GM23248 (cell line): ENCODE measurements around a stretch of chr7.

GRCh38 chr7:151855639-151856265 lies 21.2 kb downstream of the PRKAG2 start:
- RAMPAGE, long total RNA = no peak

- RAMPAGE, long total RNA = no peak
These were observed 12.8 kb downstream of the PRKAG2 start for GRCh38 chr7:151864029-151864526.

GRCh38 chr7:152292748-152293473 lies 142.9 kb downstream of the KMT2C start:
- RAMPAGE, long total RNA = no peak

GRCh38 chr7:152640329-152641437 lies 35.3 kb downstream of the XRCC2 start:
- RAMPAGE, long total RNA = no peak

DNA sequence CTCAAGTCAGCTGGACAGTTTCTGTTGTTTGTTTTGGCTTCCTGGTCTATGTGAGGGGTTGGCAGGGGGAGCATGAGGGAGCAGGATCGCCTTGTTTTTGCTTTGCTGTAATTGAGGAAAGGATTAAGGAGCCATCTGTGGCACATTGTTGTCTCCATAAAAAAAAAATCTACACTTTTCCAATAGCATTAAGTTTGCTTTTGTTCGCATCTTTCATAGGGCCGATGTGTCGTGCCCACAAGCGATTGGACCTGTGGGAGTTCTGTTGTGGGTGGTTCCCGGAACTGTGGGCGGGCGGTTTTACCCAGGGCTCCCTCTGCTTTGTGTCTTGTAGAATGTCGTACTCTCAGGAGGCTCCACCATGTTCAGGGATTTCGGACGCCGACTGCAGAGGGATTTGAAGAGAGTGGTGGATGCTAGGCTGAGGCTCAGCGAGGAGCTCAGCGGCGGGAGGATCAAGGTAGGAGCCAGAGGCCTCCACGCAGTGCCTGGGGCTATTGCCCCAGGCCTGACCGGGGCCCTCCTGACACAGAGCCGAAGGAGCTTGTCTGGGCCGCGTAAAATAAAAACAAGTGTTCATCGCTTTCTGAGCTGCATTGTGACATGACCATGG lies 92.3 kb downstream of the ACTR3B start:
- RAMPAGE, long total RNA = no peak

DNA sequence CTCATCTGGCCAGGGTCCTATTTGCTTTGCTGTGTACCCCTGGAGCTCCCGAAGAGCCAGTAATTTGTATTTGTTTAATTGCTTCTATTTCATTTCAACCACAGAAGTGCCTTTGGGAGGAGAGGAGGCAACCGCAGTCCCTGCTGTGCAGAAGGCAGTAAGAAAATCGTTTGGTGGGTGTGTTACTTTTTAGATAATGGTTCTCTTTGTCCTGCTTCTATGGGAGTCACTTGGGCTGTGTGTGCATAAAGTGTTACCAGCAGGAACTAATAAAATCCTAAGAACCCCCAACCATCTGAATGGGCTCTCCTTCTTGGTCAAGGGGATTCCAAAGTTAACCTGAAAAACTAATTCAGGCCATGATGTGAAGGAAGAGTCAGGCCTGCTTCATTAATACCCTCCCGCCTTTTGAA lies 173.5 kb downstream of the ACTR3B start:
- RAMPAGE, long total RNA = no peak

DNA sequence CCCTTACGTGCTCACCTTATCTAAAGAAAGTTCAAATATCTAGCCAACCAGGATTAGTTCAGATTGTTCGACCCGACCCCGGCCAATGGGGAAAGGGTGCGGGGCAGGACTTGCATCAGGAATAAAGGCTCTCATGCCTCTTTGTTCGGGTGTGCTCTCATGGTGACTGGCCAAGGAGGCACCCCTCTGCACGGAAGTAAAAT lies 230.5 kb downstream of the ACTR3B start:
- RAMPAGE, long total RNA = no peak

GRCh38 chr7:153412798-153413280 lies 639.4 kb upstream of the DPP6 start:
- RAMPAGE, long total RNA = no peak

GRCh38 chr7:153748017-153749015 lies 303.9 kb upstream of the DPP6 start:
- RAMPAGE, long total RNA = no peak

GRCh38 chr7:154702814-154703088 lies 300.2 kb downstream of the PAXIP1 start:
- RAMPAGE, long total RNA = no peak

DNA sequence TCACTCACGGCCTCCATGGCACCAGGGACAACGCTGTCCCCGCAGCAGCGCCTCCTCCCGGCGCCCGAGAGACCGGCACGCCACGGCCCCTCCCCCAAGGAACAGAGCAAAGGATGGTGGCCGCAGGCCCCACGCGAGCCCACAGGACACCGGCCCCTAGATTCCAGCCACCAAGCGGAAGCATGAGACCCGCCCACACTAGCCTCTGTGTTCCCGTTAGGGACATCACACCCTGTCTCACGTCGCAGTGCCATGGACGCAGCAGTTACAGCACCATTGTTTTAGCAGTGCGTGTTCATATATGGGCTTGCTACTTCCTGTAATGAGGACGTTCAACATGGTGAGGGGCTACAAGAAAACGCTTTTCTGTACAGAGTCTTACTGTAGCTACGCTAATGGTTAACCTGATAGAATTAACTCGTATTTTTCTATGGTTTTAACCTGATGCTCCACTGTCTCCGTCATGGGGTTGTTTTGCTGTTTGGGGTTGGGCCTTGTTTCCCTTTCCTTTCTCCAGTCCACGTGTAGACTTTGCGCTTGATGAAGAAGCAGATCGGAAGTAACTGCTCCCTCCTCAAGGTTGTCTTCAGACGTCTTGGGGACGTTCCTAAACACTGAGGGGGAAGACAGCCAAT lies 110.1 kb downstream of the PAXIP1 start:
- RAMPAGE, long total RNA = no peak

GRCh38 chr7:154929029-154929265 lies 74.0 kb downstream of the PAXIP1 start:
- RAMPAGE, long total RNA = no peak

- RAMPAGE, long total RNA = no peak
These were observed 298 bp downstream of the HTR5A start for GRCh38 chr7:155070448-155070795.

DNA sequence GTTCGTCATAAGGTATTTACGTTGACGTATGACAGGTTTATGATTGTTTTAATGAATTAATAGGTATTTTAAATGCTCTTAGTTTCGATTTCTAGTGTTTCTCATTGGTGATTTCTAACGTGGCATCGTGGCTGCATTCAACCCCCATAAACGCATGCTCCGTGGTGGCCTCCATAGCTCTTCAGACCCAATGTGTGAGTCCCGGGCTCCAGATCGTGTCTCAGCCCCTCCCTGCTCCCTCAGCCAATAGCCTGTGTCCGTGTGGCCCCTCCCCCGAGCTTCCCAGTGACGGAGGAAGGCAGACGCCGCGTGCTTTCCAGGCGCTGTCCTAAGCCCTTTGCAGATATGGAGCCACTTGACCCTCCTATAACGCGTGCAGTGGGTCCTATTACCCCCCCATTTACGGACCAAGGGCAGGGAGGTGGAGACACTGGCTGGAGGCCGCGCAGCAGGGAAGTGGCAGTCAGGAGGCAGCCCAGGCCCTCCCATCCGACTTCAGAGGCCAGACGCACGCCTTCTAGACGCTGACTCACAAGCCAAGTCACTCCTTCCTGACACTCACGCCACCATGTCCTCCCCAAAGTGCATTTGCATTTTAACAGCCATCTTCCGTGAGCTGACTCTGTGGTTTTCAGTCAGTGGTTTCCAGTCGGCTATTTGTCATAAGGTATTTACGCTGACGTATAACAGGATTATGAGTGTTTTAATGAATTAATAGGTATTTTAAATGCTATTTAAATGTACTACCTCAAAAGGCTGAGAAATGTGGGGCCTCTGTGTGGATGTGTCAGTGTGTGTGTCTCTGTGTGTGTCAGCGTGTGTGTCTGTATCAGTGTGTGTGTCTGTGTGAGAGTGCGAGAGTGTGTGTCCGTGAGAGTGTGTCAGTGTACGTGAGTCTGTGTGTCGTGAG lies 92.3 kb upstream of the INSIG1 start:
- RAMPAGE, long total RNA = no peak

- RAMPAGE, long total RNA = no peak
These were observed 53.6 kb upstream of the INSIG1 start for GRCh38 chr7:155244126-155244483.

DNA sequence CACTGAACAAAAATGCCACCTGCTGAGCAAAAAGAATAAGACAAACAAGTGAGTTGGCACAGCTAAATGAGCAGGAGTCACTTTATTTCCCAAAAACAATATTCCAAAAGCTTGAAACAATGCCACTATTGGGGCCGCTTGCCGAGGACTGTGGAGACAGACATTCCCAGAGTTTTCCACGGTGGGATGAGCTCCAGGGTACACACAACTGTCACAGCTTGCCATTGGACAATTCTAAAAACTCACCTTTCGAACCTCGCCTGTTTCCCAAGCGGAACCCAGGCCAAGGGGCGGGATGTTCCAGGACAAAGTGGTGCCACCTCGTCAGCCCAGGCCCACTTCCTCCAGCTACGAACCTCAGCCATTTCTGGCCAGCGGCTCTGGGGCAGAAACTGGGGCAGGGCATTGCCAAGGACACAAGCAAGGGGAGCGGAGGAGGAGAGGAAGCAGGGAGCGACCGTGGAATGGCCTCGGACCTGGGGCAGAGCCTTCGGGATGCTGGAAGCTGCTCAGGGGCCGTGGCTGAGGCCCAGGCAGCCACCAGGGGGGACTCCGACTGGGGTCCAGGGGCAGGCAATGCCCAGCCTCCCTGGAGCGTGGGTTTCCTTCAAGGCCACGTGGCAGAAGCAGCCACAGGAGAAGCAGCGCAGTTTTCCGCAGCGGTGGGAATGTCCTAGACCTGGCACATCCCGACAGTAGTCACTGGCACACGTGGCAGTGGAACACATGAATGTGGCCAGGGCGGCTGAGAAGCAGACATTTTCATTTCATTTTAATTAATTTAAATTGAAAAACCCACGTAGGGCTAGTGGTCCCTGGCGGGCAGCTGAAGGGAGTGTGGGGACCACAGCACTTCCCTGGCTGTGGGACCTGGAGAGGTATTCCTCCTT lies 44.6 kb upstream of the INSIG1 start:
- RAMPAGE, long total RNA = no peak

GRCh38 chr7:155253903-155254404 lies 43.7 kb upstream of the INSIG1 start:
- RAMPAGE, long total RNA = no peak

DNA sequence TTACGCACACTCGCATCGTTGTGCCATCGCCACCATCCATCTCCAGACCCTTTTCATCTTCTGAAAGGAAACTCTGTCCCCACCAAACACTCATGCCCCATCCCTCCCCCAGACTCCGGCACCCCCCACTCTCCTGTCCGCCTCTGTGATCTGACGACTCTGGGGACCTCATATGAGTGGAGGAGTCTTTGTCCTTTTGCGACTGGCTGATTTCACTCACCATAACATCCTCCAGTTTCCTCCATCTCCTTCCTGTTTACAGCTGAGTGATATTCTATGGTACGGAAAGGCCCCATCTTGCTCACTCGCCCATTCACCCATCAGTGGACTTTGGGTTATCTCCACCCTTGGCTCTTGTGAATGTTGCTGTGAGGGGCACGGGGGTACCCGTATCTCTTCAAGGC lies 11.9 kb upstream of the INSIG1 start:
- RAMPAGE, long total RNA = no peak

- RAMPAGE, long total RNA = no peak
These were observed 572 bp downstream of the RBM33 start for GRCh38 chr7:155644982-155645484.

DNA sequence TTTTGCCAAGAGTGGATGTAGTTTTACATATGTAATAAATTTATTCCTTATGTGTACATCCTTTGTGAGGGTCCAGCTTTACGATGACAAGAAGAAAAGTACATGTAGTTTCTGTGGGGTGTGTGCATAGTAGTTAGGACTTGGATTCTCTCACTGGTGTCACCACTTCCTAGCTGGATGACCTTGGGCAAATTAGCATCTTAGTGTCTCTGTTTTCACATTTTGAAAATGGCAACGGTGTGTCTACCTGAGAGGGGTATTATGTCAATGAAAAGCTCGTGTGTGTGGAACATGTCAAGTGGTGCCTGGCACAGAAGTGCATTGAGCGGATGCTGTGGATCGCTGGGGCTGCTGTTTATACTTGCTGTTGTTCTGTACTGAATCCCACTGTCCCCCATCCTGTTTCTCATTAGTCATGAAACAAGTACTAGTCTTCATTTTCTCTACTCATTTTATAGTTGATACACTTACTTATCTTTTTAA lies 26.0 kb downstream of the RBM33 start:
- RAMPAGE, long total RNA = no peak